Glomerular endothelial cell (primary cell): ENCODE measurements around a stretch of chr18.

GRCh38 chr18:111208-111367, 47.3 kb upstream of the USP14 start:
- RAMPAGE, long total RNA: no peak

- RAMPAGE, long total RNA: no peak
Measured at GRCh38 chr18:111368-112627, 46.6 kb upstream of the USP14 start.

GRCh38 chr18:160053-160368, 1.7 kb downstream of the USP14 start:
- RAMPAGE, long total RNA: no peak

DNA sequence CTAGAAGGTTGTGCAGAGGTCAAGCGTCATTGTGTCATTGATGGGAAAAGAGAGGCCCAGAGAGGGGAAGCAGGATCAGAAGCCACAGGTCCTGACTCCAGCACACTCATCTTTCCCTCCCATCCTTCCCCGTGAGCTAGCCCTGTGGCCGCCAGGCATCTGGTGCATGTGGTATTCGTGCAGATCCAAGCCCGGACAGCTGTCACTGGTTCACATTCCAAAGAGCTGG, 94.0 kb upstream of the THOC1 start:
- RAMPAGE, long total RNA: no peak

DNA sequence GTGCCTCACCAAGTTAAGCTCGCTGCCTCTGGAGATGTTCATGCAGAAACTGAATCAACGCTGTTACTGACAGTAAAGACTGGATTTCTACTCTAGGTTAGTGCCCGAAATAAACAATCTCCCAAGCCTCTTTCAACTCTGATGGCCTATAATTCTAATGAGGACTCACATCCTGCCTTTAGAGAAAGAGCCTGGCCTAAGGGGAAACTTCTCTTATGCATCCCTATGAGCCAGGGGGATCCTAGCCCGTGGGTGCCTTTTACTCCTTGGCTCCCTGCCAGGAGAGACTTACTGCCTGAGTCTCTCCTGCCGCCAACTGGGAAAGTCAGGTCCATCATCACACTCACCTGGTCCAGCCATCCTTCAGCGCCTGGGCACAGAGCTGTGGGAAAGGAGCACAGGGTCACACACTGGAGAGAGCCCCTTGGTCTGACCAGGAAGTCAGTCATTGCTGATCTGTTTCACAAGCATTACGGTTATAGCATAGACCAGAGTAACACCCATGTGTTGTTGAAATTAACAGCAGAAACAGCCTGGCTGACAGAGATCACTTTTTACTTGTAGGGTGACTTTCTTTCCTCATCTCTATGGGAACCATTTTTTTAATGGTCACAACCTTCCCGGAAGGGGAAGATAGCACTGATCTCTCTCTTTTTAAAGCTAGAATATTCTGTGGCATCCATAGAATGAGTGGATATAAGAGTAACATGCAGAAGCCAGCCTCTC, 24.0 kb downstream of the ENOSF1 start:
- RAMPAGE, long total RNA: no peak

DNA sequence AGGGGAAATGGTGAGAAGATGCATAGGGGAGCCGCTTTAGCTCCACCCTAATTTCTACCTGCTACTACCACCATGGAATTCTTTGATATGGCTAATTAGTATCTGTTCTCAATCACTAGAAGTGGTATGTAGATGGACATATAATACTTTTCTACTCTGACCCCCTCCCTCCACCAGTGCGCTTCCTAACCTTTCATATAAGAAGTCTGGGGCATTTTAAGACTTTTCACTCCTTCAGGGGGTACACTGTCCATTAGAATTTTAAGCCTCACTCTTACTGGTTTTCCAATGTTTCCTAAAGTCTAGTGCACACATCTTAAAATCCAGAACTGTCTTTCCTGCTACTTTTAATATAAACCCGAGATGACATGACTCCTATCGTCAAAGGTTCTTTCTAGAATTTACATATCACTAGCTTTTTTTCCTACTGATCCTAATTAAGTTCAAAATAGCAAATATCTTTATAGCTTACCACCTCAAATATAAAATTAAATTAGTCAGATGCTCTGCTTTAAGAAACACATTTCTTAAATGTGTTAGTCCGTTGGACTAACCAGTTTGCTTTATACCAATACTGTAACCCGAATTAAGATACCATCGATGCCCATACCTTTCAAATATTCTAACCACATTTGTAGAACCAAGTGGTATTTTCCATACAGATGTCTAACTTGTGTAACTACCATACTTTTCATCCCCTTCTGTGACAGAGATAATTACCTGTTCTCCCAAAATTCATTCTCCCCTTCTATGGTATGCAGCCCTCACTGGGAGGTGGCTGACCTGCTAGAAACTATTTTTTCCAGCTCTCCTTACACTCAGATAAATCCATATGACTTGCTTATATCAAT, 13.3 kb downstream of the YES1 start:
- RAMPAGE, long total RNA: no peak

- RAMPAGE, long total RNA: no peak
Measured at GRCh38 chr18:1392560-1393515, 488.2 kb downstream of the ADCYAP1 start.

- RAMPAGE, long total RNA: no peak
Measured at GRCh38 chr18:2351038-2351424, 220.3 kb downstream of the METTL4 start.

GRCh38 chr18:2555813-2556147, 15.5 kb downstream of the METTL4 start:
- RAMPAGE, long total RNA: no peak

- RAMPAGE, long total RNA: no peak
Measured at GRCh38 chr18:2697758-2698113, 42.2 kb downstream of the SMCHD1 start.

DNA sequence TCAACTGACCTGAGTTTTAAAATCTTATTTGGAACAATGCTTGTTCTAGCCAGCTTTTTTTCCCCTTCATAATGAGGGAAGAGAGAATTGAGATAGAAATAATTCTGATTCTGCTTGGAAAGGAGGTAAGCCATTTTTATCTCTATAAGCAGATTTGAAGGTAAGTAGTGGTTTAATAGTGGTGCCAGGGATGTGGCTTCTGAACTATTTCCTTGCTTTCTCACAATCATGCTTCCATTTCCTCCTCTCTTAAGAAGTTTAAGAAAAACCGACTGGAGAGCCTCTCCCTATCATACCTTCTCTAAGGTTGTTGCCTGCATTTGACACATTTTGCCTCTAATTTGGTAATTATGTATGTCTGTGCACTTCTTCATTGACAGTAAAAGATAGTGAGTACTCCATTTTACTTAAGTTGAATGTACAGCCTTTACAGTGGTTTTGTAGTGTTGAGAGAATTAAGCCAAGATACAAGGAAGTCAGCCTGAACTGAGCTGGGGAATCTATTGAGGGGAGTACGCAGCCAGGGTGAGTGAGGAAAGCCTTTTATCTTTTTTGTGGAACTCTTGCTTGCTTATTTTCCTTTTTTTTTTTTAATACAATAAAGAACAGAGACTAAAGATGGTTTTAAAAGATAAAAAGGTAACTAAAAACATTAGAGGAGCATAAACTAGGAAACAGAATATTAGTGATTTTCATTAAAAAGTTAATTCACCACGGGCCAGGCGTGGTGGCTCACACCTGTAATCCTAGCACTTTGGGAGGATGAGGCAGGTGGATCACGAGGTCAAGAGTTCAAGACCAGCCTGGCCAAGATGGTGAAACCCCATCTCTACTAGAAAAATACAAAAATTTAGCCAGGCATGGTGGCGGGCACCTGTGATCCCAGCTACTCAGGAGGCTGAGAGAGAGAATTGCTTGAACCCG, 78.8 kb downstream of the SMCHD1 start:
- RAMPAGE, long total RNA: no peak

- RAMPAGE, long total RNA: no peak
Measured at GRCh38 chr18:2735403-2736381, 80.2 kb downstream of the SMCHD1 start.

DNA sequence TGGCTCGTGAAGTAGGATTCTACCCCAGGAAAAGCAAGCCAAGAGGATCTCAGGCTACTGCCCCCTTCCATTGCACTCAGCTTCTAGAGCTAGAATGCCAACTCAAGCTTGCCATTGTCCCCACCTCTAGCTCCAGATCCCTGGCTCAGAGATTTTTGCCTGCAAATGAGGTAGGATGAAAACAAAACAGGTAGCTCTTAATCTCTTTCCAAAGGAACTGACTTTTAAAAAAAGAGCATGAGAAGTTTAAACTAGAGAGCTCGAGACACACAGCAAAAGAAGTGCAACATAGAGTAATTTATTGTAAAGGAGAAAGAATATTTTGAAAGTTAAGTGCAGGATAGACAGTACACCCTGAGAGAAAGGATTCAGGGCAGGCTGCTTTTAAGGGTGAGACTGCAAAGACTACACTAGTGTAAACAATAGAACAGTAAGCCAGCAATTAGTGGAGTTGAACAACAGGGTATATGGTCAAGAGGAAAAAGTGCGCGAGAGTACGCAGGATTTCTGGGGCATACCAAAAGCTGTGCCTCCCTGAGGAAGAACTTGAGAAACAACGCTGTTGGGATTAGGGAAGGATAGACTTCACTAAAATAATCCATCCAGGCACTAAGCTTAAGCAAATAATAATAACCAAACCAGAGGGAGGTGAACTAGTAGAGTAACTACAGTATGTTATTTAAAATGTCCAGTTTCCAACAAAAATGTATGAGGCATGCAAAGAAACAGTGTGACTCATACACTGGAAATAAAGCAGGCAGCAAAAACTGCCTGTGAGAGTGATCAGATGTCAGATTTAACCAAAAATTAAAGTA, 40.8 kb upstream of the EMILIN2 start:
- RAMPAGE, long total RNA: no peak

- RAMPAGE, long total RNA: no peak
Measured at GRCh38 chr18:2847535-2848229, 876 bp downstream of the EMILIN2 start.

- RAMPAGE, long total RNA: no peak
Measured at GRCh38 chr18:2853220-2853620, 6.4 kb downstream of the EMILIN2 start.

GRCh38 chr18:2856466-2856915, 9.7 kb downstream of the EMILIN2 start:
- RAMPAGE, long total RNA: no peak

- RAMPAGE, long total RNA: no peak
Measured at GRCh38 chr18:2902577-2903510, 56.0 kb downstream of the EMILIN2 start.

GRCh38 chr18:2917268-2918242, 70.7 kb downstream of the EMILIN2 start:
- RAMPAGE, long total RNA: no peak

DNA sequence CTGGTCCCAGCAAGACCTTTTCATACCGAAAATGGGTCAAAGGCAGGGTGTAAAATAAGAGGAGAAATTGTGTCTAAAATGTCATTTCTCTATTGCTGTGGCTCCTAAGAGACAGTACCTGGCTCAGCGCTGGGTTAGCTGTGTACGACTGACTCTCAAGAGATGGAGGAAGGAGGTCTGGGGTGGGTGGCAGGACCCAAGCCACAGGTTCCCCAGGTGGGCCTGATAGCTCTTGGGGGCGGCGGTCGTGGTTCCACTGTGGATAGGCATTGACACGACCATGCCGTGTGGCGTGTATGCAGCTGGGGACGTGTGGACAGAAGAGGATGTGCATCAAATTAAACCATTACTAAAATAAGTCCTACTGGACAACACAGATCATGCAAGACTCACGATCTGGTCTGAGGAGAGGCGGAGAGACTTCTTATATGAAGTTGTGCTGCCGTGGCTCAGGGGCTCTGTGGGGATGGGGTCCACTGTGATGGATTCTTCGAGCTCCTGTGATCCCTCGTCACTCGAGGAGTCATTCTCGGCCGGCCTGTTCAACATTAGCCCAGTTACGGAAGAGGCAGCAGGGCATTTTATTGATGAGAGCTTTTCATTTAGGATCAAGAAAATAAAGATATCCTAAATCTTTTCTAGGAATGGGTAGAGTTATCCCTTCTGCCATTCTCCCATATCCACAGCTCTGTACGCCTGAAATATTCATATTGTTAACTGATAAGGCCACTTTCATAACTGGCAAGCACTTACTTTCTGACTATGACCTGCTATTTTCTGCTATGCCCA, 78.2 kb downstream of the EMILIN2 start:
- RAMPAGE, long total RNA: no peak

DNA sequence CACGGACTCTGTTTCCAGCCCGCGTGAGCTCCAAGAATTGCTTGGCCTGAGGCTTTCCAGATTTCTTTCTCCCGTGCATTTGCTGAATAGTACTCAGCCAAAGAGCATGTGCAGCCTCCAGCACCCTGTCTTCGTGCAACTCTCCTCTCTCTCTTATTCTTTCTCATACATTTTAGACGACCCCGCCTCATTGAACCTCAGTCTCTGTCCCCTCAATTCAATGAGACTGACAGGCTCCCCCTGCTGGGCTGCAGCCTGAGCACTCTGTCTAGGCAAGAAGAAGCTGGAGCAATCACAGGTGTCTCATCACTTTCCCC, 49.9 kb upstream of the LPIN2 start:
- RAMPAGE, long total RNA: no peak